ENCODE measurements around the gene CXorf49.

DNA sequence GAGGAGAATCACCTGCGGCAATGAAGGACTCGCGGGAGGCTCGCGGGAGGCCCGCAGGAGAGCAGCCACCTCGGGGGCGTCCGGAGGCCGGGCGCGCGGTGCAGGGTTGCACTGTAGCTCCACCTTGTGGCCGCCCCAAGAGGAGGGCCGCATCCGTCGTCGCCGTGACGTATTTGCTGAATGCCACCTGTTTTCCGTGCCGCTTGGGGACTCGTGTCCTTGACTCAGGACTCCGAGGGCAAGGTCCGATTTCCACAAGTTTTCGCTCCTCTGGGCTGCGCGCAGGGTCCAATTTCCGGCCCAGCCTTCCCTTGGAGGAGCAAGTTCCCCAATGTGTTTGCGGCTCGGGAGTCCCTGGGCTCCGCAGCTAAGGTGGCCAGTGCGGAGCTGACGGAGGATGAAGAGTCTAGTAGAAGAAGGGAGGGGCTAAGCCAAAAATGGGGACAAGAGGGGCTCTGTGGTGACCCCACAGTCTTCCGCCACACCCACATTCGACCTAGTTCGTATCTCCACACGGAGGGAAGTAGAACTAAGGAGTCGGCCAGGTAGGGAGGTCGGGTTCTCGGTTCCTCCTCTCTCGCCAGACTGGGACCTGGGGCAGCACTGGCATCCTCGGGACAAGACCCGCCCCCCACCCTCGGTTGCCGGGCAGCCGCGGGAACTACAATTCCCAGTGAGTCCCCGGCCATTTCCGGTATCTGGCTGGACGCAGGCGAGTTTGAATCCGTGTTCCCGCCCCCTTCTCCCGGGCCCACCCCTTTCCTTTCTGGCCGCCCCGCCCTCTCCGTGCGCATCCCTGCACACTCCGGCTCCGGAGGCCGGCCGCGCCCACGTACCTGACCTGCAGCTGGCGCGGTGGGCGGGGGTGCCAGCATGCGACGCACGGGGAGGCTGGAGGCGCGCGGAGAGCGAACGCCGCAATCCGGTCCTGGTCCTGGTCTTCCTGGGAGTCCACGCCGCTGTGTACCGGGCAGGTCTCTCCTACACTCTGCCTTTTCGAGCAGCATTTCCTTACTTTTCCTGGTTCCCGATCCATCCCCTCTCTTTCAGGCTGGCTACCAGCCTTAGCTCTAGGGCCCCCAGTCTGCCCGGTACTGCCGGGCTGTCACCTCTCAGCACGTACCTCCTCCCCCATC lies 10.4 kb upstream of the DLG3 start:
- RRBS = 22% methylated on average over 15 of the region's 86 CpGs

DNA sequence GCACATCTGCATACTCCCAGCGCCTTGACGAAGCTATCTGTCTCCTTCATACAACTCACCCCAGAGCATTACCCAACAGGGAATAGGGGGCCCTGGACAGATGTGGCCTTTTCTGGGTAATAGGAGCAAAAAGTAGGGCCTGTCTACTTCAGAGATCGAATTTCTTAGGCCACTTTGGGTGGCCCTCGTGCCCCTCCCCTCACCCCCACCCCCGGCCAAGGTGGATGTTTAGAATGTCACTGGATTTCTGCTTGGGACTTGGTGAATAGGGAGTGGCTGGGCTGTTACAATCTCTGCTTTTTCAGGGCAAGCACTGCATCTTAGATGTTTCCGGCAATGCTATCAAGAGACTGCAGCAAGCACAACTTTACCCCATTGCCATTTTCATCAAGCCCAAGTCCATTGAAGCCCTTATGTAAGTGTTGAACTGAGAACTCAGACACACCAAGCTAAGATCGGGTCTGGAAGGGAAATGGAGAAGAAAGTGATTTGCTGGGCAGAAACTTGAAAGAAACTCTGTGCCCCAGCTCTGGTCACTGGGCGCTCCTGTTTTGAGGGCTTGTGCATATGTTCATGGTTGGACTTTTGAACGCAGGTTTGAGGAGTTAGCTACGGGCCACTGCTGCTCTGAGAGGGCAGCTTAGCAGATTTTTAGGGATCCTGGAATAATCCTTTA lies 55.7 kb downstream of the DLG3 start:
- RRBS = no CpG with 5 or more reads among the region's 10 CpGs

DNA sequence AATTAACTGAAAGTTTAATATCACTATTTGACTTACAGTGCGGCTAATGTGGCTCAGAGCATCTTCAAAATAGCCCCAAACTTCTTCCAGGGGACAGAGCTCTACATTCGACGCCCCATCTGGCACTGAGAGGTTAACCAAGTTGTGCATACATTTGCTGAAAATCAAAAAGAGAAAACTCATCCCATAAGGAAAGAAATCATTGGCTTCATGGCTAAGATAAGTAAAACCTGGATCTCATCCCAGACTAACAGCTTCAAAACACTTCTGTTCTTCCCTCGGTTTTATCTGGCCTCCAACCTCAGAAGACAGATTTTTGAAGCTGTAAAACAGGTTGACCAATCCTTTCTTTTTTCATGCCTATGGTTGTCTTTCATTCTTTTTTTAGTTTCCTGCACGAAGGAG lies 107.5 kb downstream of the DLG3 start:
- RRBS = no CpG with 5 or more reads among the region's 5 CpGs

- RRBS = no CpG with 5 or more reads among the region's 11 CpGs
Measured at GRCh38 chrX:70969706-70970429, 39.0 kb upstream of the SLC7A3 start.

GRCh38 chrX:71060543-71060970 lies 7.6 kb downstream of the SNX12 start:
- RRBS = no CpG with 5 or more reads among the region's 1 CpG

DNA sequence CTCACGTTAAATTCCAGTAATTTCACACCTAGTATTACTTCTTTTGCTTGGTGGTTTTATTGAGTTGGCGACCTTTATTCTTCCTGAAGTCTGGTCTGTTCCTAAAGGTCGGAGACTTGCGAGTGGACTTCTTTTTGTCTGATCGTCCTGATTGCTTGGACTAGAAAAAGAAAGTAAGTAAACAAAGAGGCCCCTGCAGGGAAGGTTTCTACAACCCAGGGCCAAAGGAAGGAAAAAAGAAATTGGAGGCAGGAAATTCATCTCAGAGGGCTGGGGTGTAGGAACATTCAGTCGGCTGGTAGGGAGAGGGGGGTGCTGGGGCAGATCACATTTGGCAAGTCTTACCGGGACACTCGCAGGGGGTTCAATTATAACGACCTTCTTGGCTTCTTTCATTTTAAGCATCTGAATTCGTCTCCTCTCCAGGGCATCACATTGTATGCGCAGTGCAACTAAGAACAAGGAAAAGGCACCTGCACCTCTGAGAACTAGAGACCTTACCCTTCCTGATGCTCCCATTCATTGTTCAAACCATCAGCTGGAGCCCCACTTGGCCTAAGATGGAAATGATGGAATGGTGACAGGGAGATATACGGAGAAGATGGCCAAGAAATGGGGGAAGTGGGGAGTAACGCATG lies 2.5 kb downstream of the CXorf65 start:
- RRBS = no CpG with 5 or more reads among the region's 13 CpGs

- RRBS = no CpG with 5 or more reads among the region's 7 CpGs
Measured at GRCh38 chrX:71183271-71183754, 38.7 kb downstream of the NLGN3 start.

DNA sequence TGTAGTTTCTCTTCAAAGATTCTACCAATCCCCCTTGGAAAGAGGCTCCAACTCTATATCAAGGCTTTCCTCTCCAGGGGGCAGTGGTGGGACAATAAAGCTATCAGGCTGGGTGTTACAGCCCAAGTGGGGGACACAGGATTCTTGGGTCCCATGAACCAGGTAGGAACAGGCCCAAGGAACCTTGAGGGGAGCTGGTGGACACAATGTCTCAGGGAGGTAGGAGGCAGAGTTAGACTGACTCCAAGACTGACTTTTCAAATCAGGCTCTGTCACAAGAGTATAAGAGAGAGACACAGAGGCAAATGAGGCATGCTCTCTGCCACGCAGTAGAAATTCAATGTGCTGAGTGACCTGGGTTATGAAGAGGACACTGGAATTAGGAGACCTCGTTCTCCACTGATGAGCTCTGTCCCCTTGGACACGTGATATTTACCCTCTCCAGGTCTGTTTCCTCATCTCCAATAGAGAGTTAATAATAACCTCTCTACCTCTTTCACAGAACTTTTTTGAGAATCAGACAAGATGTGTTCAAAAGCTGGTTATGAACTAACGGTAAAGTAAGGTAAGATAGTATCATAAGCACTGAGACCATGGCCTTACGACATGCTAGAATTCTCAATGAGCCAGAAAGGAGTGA lies 4.6 kb downstream of the GJB1 start:
- RRBS = no CpG with 5 or more reads among the region's 5 CpGs

- RRBS = no CpG with 5 or more reads among the region's 7 CpGs
Measured at GRCh38 chrX:71282560-71283108, 801 bp upstream of the NONO start.

- RRBS = no CpG with 5 or more reads among the region's 1 CpG
Measured at GRCh38 chrX:71389405-71389683, 23.2 kb downstream of the TAF1 start.

GRCh38 chrX:71515017-71515389 lies 17.9 kb upstream of the OGT start:
- RRBS = no CpG with 5 or more reads among the region's 2 CpGs

- RRBS = no CpG with 5 or more reads among the region's 6 CpGs
Measured at GRCh38 chrX:71606721-71607283, 11.5 kb downstream of the CXCR3 start.

- RRBS = no CpG with 5 or more reads among the region's 28 CpGs
Measured at GRCh38 chrX:71718148-71718469, at the start of gene CXorf49. TSS of gene CXorf49 (minus strand) at chrX:71718285.

DNA sequence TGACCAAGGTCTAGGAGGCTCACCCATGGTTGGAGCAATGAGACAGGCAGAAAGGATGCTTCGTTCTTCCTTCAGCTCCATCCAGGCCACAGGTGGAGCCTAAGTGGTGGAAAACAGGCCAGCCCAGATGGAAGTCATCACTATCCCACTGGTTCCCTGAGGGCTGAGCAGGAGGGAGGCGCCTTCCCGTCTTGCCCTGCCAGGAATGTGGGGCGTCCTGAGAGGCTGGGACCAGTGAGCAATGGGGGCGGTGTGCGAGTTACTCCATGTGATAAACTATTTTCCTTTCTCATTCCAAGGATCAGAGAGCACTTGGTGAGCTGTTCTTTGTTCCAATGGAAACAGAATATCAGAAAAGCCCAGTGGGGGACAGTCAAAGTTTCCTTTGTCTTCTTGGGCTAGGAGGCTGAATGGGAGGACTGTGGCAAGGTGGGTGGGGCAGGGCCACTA lies 86.1 kb downstream of the NHSL2 start:
- RRBS = no CpG with 5 or more reads among the region's 6 CpGs

DNA sequence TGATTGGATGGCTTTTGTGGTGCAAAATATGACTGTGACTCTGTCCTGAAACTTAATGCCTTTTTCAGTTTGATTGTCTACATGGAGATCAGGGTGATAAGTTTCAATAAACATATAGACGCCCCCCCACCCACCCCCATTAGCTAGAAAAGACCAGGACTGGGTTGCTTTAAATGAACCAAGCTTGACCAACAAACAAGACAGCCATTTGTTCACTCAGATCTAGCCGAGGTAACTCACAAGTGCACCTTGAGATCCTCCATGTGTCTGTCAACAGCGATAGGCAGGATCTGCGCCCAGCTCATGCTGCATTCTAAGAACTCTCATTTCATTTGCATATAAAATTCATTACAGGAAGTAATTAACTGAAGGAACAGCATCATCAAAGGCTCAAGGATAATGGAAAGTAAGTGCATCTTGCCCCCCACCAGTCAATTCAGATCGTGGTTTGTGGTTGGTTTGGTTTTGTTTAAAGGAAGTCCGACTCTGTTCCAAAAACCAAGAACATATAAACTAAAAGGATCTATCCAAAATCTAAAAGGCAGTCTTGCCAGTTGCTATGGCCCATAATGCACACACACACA lies 37.3 kb upstream of the PIN4 start:
- RRBS = no CpG with 5 or more reads among the region's 6 CpGs

- RRBS = no CpG with 5 or more reads among the region's 7 CpGs
Measured at GRCh38 chrX:72168734-72169581, 12.6 kb upstream of the PIN4 start.

DNA sequence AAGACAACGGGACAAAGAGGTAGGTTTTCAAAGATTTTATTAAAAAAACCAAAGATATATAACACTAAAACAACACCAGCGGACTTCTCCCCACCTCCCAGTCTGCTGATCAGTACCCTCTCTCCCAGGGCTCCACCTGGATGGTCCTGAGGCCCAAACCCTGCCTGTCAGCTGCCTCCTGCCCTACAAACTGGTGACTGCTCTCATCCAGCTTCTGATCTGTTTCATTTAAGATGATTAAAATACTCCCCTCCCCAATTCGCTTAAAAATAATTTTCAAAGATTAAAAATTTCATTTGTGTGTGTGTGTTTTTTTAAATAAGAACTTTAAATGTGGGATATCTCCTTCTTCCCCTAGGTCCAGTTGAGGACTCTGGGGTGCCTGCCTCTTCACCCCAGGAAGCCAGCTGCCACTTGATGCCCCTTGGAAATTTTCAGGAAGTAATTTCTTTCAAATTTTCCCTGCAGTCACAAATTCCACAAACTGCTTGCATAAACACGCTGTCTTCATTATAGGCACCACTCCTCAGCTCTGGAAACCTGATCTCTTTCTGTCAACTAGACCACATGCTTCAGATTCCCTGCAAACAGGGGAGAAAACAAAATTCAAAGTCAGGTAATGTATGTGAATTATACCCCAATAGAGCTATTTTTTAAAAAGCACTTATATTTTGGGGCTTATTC lies 23.9 kb upstream of the CITED1 start:
- RRBS = no CpG with 5 or more reads among the region's 4 CpGs

DNA sequence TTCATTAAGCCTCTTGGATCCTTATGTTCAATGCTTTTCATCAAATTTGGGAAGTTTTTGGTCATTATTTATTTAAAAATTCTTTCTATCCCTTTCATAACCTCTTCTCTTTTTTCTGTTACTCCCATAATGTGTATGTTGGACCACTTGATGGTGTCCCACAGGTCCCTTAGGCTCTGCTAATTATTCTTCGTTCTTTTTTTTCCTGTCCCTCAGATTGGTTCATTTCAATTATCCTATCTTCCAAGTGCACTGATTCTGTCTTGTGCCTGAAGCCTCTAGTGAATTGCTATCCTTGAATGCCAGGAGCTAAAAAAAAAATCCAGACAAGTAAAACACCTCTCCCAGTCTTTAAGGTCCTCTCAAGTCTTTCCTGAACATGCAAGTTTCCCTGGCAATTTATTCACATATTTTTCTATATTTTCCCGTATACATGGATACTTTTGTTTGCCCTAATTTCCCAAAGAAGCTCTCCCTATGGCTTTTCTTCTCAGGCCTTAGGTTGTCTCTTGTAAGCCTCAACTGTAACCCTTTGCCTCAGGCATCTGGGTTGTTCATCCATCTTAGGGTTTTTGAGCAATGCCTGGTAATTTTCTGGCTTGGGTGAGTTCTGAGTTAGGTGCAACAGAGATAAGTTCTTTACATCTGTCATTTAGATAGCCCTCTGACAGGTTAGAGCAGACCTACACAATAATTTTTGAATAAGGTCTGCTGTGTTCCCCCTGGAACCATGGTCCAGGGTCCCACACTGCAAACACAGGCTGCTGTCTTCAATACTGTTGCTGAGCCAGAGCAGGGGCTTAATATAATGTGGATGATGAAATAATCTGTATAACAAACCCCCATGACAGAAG lies 116.7 kb upstream of the CITED1 start:
- RRBS = no CpG with 5 or more reads among the region's 2 CpGs

GRCh38 chrX:72430945-72431761 lies 125.4 kb upstream of the CITED1 start:
- RRBS = no CpG with 5 or more reads among the region's 6 CpGs

DNA sequence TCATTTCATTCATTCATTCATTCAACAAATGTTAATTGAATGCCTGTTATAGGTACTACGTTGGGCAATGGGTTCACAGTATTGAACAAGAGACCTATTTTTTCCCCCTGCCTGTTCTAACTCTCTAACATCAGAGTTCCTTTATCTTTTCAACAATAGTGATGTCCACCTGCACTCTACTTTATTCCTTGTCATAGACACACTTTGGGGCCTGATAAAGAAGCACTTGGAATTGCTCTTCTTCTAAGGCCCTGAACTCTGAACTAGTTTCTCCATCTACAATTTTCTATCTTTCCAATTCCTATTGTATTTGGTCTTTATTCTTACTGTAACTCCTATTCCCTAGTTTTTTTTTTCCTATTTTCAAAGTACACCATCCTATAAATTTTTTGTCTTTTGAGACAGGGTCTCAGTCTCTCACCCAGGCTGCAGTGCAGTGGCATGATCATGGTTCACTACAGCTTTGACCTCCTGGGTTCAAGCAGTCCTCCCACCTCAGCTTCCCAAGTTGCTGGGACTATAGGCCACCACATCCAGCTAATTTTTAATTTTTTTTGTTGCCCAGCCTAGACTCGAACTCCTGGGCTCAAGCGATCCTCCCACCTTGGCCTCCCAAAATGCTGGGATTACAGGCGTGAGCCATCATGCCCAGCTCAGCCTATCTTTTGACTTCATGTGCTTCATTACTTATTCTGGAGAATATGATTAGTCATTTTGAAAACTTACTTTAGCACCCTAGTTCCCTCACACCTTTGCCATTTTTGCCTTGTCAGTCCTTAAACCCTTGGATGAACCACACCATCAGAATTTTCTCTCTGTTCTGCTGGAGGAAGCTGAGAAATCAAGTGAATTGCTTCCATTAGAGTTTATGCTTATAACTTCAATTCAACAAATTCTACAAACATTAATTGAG lies 103.6 kb downstream of the HDAC8 start:
- RRBS = no CpG with 5 or more reads among the region's 4 CpGs